Neural progenitor cell (in vitro differentiated cells): ENCODE measurements around the genes RGPD6, BUB1 and FBLN7.

DNA sequence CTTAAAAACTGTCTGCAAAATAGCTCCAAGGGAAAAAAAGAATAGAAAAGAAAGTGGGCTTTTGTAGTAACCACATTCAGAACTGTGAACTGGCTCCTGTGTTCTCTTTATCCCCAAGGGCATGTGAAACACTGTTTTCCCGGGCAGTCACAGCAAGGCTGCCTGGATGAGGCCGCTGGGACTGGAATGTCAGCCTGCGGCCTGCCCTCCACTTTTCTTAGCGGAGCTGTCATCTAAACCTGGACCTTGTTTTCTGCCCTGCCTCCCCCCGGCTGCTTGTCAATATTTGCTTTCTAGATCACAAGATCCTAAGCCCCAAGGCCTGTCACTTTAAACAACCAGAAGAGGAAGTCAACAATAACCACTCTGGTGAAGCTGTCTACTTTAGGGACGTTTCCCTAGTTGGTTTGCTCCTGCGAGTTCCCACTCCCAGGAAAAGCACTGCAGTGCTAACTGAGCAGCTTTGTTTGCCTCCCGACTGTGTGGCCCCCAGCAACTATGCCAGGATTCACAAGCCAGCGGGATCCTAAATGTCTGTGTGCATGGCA lies 30.5 kb downstream of the SOWAHC start:
- RAMPAGE, long total RNA = no peak

- RAMPAGE, long total RNA = no peak
Measured at GRCh38 chr2:110116340-110116843, 770 bp upstream of the MALL start.

DNA sequence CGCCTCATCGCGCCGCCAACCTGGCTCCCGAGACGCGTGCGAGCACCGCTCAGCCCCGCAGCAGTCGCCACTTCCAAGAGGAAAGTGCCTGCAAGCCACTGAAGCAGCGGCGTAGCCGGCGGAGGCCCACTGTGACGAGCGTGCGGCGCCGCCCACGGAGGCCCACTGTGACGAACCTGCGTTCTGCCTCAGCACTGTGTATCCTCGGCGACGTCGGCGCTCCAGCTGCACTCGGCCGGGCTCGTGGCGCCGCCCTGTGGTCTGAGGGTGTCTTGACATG lies at the start of gene RGPD6:
TSS of gene RGPD6 (minus strand) at position 206 of the 280 bp plus-strand sequence.
- RAMPAGE, long total RNA = no peak

DNA sequence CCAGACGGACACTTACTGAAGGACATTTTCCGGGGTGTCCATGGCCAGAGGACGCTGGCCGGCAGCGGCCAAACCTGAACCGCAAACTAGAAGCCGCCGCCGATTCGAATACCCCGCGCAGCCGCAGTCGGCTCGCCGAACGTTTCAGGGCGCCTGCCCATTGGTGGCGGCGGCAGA lies at the start of gene BUB1:
TSS of gene BUB1 (minus strand) at position 110 of the 177 bp plus-strand sequence.
- RAMPAGE, long total RNA = start-site peak on the minus strand centred at position 100 of the sequence, 20 bp wide, 45 and 22 reads in 2 replicates

GRCh38 chr2:111029414-111030056 lies 91.2 kb upstream of the BCL2L11 start:
- RAMPAGE, long total RNA = no peak

DNA sequence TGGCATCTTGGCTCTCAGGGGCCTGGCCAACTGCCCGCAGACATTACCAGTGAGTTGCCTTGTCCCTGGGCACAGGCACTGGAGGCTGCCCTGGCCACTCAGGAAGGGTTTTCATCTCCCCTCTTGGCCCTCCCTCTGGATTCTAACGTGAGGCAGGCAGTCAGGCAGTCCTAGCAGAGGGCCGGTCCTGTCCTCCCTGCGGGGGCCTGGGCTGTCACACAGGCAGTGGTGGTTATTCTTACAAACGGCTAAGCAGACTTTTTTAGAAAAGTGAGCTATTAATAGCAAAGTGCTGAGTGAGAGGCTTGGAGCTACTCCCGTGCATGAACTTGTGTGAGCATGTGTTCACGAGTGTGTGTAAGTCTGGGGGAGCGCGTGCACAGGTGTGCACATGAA lies 234.7 kb downstream of the BCL2L11 start:
- RAMPAGE, long total RNA = no peak

- RAMPAGE, long total RNA = no peak
Measured at GRCh38 chr2:111376835-111377525, 256.3 kb downstream of the BCL2L11 start.

DNA sequence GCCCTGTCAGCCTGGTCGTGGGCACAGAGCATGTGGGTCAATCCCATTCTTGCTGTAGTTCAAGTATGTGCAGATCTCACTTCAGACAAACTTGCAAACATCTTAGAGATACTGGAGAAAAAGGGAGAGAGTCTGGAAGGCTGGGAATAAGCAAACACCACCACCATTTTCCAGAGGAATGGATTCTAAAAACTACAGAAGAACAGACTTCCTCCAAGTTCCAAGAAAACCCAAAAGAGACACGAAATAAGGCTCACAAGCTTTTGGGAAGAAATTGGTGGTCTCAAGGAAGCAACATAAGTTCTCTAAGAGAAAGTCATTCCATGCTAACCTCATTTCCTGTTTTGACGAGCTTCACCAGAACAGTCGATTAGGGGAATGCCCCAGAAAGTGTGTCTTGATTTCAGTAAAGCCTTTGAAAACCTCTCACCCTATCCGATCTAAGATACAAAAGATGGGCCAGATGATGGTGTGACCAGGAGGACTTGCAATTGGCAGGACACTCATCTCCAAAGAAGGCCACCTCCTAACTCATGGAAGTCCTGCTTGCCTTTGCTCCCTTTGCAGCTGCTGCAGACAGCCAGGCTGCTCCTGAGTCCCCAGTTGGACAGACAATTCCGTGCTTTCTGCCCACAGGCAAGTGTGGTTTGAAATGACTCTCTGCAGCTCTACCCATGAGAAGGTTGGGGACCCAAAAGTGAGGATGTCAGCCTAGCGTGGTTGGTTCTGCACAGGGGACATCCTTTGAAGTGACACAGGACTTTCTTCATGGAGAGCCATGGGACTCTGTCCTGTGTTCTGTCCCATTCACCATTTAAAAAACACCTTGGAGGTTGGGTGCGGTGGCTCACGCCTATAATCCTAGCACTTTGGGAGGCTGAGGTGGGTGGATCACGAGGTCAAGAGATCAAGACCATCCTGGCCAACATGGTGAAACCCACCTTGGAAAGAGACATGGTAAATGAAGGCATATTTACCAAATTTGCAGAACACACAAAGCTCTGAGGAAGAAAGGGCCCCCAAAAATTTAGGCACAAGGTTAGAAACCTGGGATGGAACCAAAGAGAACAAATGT lies 304.2 kb downstream of the BCL2L11 start:
- RAMPAGE, long total RNA = no peak

DNA sequence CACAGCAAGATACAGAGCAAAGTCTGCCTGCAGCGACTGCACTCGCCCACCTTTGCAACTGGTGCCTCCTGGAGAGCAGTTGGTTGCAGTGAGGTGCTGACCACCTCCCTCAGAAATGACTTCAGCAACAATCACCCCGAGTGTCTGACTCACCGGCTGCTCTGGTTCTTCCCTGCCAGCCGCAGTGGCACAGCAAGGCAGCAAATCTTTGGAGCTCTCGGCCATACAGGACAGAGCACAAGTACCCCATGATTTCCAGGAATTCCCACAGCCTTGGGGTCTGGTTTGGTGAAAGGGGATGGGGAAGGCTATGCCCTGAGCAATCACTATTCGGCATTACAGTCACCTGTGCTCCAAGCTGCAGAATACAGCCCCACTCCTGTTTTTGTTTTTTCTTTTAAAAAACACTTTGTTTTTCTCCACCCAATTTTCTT lies 179.6 kb downstream of the ANAPC1 start:
- RAMPAGE, long total RNA = no peak

- RAMPAGE, long total RNA = no peak
Measured at GRCh38 chr2:111766928-111767592, 116.9 kb downstream of the ANAPC1 start.

DNA sequence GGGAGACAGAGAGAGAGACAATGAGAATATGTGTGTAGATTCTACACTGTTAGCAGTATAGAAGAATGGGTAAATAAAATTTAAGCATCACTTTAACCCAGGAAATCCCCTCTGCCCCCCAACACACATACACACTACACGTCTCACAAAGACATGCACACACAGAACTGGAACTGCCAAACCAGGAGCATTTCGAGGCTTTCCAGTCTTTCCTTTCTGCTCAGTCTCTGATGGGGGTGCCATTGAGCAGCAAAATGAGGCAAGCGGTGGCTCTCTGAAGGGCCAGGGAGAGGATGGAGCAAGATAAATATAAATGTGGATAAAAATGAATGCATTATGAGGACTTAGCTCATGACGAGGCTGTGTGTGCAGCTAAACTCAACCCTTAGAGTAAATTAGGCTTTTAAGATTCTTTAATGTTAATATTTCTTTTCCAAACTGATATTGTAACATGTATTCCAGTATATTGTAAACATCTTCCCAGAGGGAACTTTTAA lies 2.6 kb downstream of the MERTK start:
- RAMPAGE, long total RNA = no peak

GRCh38 chr2:112054907-112055106 lies 262 bp upstream of the TMEM87B start:
- RAMPAGE, long total RNA = no peak

DNA sequence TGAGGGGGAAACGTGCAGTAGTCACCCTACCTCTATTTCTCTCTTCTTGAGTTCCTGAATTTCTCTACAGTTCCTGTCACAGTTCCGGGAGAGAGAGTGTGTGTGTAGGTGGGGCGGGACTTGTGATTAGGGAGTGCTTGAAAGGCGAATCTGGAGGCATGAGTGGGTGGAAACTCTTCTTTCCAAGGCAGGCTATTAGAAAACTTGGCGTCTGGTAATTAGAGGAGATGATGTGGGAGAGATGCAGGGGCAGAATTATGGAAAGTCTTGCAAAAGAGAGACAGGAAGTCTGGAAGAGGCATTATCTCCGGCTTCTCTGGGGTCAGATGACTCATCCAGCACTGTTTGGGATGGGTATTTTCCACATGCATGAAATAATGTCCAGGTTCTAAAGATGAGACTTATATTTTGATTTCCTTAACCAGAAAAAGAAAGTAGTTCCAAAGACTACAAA lies 1.2 kb downstream of the TMEM87B start:
- RAMPAGE, long total RNA = no peak

- RAMPAGE, long total RNA = no peak
Measured at GRCh38 chr2:112138226-112139354, at the start of gene FBLN7. TSS of gene FBLN7 (plus strand) at chr2:112138385.

DNA sequence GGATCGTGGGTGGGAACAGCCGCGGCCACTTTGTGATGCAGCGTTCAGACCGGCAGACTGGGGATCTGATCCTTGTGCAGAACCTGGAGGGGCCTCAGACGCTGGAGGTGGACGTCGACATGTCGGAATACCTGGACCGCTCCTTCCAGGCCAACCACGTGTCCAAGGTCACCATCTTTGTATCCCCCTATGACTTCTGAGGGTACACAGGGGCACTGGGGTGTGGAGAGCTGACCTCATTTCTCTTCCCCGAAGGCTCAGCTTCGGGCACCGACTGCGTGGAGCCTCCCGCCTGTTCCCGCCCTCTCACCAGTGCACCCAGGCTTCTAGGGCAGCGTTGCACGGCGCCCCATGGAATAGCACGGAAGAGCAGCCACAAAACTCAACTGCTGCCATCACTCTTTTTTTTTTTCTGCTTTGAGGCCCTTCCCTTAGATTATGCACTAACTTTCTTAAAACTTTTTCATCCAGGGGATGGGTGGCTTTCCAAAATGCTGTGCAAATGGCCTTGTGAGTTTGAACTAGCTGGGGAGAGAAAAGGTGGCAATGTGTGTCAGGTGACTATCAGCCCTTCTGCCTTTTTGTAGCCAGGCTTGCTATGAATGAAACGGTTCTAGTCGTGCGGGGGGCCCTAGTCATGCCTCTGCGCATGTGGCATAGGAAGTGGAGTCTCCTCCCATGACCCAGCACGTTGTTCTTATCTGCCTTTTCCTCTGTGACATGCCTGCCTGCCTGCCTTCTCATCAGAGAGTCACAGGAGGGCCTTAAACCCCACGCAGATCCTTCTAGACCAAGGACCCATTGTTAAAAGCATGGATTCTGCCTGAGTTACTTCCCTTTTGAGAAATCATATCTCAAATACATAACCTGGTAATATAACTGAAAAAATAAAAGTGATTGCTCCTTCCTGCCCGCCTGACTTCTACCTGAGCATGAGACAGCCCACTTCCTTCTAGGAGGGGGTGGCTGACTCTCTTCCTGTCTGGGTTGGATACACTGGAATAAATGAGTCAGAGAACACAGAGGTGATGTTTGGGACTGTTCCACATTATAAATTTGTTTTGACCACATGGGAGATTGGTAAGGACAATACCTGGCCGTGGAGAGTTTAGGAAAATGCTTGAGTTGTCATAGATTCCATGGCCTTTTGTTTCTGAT lies 49.5 kb downstream of the FBLN7 start:
- RAMPAGE, long total RNA = no peak

- RAMPAGE, long total RNA = no peak
Measured at GRCh38 chr2:112188465-112188819, 50.3 kb downstream of the FBLN7 start.

GRCh38 chr2:112238072-112238786 lies 16.6 kb downstream of the ZC3H8 start:
- RAMPAGE, long total RNA = no peak

GRCh38 chr2:112275789-112276879 lies 737 bp downstream of the ZC3H6 start:
- RAMPAGE, long total RNA = no peak

DNA sequence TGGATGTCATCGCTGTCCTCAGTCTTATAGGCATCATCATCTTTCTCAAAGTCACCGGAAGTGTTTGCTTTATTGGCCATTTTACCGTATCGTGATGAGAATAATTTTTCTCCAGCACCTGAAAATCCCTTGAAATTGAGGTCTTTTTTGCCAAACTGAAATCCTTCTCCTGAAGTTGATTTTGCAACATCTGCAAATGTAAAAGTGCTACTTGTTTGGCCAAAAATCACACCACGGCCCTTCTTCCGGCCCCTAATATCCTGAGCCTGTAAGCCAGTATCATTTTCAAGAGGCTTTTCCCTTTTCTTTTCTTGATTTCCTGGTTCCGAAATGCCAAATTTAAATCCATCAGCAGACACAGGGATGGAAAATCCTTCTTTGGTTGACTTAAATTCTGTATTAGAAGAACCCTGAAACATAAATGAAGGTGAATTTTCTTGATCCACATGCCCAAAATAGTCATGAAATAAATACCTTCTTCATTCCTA lies 43.6 kb downstream of the RGPD8 start:
- RAMPAGE, long total RNA = no peak

DNA sequence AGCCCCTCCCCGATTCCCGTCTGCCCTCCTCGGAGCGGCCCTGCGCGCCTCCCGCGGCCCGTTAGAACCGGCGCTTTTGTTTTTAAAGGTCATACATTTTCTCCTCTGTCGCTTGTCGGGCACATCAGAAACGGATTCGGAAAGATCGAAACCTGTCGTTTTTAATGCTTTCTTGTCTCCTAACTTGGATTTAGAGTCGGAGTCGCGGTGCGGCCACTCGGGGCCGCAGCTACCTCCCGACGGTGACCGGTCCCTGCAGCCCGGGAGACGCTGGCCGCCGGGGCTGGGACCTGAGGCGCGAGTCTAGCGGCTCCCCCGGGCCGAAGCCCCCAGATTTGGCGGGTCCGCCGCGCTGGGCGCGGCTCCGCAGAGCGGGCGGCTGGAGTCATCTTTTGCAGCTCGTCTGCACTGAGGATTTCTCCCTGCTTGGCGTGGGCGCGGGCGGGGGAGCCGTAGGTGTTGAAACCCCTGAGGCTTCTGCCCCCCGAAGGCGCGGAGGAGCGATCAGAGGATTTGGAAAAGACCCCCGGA lies 614 bp downstream of the TTL start:
- RAMPAGE, long total RNA = no peak